ENCODE results near the gene TMEM270.

DNA sequence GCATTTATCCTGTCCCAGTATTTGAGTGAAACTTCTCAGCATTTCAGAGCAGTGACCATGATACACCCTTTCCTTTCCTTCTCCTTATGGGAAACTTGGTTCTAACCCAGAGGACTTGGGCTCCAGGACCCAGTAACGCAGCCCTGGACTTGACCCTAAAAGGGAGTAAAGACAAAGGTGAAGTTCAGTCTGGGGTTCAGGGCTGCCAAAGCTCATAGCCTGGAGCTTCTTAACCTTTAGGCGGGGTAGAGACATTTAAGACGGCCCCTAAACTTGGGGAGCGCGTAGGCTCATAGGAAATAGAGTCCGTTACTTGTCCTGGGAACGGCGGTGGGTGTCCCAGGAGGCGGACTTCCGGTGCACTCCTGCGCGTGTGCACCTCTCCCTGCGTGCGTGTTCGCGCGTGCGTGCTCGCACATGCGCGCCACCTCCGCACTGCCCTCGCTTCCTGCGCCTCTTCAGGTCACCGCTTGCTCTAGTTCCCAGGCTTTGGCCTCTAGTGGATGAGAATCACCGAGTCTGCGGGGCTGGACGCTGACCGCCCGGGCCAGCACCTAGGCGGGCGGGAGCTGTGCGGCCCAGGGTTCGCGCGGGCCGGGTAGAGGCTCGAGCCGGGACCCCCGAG lies 45.9 kb upstream of the POM121 start:
- PRO-cap, 3 experiments, result peak in 3 of 3 experiments; most common plus-strand start position 435 of the sequence (in 3); most common minus-strand start position 336 of the sequence (in 3)
- RAMPAGE, long total RNA, result no peak

- PRO-cap, 3 experiments, result peak in 1 of 3 experiments; most common minus-strand start chr7:73156695 (in 1)
- RAMPAGE, long total RNA, result no peak
Measured at GRCh38 chr7:73156628-73157045, 1.4 kb upstream of the SPDYE10 start.

- PRO-cap, 3 experiments, result no peak in any of the 3 experiments
- RAMPAGE, long total RNA, result no peak
Measured at GRCh38 chr7:73235949-73236306, 72.7 kb downstream of the NSUN5 start.

- PRO-cap, 3 experiments, result no peak in any of the 3 experiments
- RAMPAGE, long total RNA, result no peak
Measured at GRCh38 chr7:73525481-73526015, 3.5 kb upstream of the BAZ1B start.

GRCh38 chr7:73556899-73557289 lies 596 bp downstream of the BCL7B start:
- PRO-cap, 3 experiments, result peak in 3 of 3 experiments; most common minus-strand start chr7:73557236 (in 3)
- RAMPAGE, long total RNA, result no peak

DNA sequence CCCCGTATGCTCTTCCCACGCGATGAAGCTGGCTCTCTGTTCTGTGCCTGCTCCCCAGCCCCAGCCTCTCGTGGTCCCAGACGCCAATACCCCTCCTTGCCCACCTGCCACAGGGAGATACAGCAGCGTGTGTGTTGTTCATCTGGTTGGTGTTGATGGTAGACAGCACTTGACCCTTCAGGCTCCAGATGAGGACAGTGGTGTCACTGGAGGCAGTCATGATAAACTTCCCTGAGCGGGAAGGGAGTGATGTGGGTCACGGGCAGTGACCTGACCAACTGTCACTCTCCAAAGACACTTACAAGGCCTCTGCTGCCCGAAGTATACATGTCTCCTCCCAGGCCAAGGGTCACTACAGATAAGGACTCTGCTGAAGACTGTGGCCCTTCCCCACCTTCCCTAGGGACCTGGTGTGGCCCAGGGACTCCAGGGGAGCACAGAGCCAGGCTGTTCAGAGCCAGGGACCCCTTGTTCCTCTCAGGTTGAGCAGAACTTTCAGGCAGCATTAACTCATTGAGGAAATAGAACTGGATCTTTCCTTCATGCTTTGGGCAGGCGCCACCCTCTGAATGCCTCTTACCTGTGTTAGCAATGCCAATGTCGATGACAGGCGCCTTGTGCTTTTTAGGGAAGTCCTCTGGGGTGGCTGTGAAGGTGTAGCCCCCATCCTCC lies 5.5 kb downstream of the TBL2 start:
- PRO-cap, 3 experiments, result no peak in any of the 3 experiments
- RAMPAGE, long total RNA, result no peak

- PRO-cap, 3 experiments, result no peak in any of the 3 experiments
- RAMPAGE, long total RNA, result no peak
Measured at GRCh38 chr7:73577544-73577989, 812 bp downstream of the TBL2 start.

- PRO-cap, 3 experiments, result no peak in any of the 3 experiments
- RAMPAGE, long total RNA, result no peak
Measured at GRCh38 chr7:73581800-73582418, 3.5 kb upstream of the TBL2 start.

DNA sequence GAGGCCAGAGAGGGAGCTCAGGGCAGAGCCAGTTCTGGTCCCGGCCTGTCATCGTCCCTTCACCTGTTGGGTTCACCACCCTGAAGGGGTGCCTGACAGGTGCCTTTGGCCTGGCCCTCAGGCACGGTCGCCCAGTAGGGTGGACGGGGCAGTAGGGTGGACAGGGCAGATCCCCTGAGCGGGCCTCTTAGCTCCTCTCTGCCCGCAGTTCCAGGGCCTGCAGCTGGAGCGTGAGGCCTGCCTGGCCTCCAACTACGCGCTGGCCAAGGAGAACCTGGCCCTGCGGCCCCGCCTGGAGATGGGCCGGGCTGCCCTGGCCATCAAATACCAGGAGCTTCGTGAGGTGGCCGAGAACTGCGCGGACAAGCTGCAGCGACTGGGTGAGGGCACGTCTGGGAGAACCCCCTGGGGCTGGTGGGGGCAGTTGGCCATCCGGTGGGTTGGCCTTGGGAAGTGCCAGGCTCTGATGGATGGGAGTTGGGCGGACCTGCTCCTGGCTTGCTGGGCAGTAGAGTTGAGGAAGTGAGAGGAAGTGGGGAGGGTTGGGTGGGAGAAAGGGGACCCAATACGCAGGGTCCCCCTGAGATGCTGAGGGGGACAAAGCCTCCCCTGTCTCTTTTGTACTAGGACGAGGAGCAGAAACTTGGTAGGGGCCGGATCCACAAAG lies 1.7 kb downstream of the VPS37D start:
- PRO-cap, 3 experiments, result no peak in any of the 3 experiments
- RAMPAGE, long total RNA, result no peak

GRCh38 chr7:73716745-73717786 lies 2.4 kb downstream of the STX1A start:
- PRO-cap, 3 experiments, result no peak in any of the 3 experiments
- RAMPAGE, long total RNA, result no peak

DNA sequence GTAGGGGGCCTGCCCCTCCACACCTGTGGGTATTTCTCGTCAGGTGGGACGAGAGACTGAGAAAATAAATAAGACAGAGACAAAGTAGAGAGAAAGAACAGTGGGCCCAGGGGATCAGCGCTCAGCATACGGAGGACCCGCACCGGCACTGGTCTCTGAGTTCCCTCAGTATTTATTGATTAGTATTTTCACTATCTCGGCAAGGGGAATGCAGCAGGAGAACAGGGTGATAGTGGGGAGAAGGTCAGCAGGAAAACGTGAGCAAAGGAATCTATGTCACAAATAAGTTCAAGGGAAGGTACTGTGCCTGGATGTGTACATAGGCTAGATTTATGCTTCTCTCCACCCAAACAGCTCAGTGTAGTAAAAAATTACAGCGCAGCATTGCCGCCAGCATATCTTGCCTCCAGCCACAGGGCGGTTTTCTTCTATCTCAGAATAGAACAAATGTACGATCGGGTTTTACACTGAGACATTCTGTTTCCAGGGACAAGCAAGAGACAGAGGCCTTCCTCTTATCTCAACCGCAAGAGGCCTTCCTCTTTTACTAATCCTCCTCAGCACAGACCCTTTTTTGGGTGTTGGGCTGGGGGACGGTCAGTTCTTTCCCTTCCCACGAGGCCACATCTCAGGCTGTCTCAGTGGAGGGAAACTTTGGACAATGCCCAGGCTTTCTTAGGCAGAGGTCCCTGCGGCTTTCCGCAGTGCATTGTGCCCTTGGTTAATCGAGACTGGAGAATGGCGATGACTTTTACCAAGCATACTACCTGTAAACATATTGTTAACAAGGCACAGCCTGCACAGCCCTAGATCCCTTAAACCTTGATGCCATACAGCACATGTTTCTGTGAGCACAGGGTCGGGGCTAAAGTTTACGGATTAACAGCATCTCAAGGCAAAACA lies 11.3 kb upstream of the ABHD11 start:
- PRO-cap, 3 experiments, result no peak in any of the 3 experiments
- RAMPAGE, long total RNA, result no peak

GRCh38 chr7:73769494-73770074 lies 486 bp downstream of the CLDN3 start:
- PRO-cap, 3 experiments, result peak in 1 of 3 experiments; most common plus-strand start chr7:73769763 (in 1); most common minus-strand start chr7:73769727 (in 1)
- RAMPAGE, long total RNA, result no peak

GRCh38 chr7:73799249-73799986 lies 29.3 kb upstream of the CLDN3 start:
- PRO-cap, 3 experiments, result no peak in any of the 3 experiments
- RAMPAGE, long total RNA, result no peak

GRCh38 chr7:73831181-73831719 lies 454 bp downstream of the CLDN4 start:
- PRO-cap, 3 experiments, result no peak in any of the 3 experiments
- RAMPAGE, long total RNA, result no peak

- PRO-cap, 3 experiments, result no peak in any of the 3 experiments
- RAMPAGE, long total RNA, result no peak
Measured at GRCh38 chr7:73855478-73856291, 5.3 kb upstream of the TMEM270 start.

DNA sequence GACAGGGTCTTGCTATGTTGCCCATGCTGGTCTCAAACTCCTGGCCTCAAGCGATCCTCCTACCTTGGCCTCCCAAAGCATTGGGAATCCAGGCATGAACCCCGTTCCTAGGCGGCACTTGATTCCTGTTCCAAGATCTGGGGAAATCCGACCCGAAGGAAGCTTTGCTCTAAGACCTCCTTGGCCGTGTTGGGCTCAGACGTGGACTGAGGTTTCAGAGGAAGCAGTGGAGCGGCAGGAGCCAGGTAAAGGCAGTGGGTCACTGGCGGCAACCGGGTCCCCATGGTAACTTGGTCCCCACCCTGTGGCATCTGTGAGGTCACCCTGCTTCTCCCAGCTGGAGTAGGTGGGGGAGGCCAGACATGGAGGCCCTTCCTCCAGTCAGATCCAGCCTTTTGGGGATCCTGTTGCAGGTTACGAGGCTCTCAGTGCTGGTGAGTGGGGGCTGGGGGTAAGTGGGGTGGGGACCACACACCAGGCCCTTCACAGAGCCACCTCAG lies at the start of gene TMEM270:
Gene TMEM270 (plus strand): TSS at position 327 of the 500 bp plus-strand sequence.
- PRO-cap, 3 experiments, result no peak in any of the 3 experiments
- RAMPAGE, long total RNA, result no peak

- PRO-cap, 3 experiments, result no peak in any of the 3 experiments
- RAMPAGE, long total RNA, result no peak
Measured at GRCh38 chr7:73919192-73919824, 58.3 kb downstream of the TMEM270 start.

DNA sequence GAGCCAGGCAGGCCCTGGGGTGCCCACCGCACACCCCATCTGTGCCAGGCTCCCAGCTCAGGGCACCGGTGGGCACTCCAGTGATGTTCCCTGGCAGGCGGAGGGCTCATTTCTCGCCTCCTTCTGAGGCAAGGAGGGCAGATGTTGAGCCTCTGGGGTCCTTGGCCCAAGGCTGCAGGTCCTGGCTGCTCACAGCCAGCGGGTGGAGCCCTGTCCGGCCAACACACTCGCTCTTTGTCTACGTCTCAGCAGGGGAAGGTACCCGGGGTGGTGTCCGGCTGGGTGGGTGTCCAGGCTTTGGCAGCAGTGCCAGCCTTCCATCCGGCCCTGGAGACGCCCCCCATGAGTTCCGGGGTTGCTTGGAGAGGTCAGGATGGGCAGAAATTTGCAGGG lies 42.4 kb upstream of the ELN start:
- PRO-cap, 3 experiments, result no peak in any of the 3 experiments
- RAMPAGE, long total RNA, result no peak

- PRO-cap, 3 experiments, result no peak in any of the 3 experiments
- RAMPAGE, long total RNA, result no peak
Measured at GRCh38 chr7:73986100-73986878, 41.7 kb upstream of the ELN start.

DNA sequence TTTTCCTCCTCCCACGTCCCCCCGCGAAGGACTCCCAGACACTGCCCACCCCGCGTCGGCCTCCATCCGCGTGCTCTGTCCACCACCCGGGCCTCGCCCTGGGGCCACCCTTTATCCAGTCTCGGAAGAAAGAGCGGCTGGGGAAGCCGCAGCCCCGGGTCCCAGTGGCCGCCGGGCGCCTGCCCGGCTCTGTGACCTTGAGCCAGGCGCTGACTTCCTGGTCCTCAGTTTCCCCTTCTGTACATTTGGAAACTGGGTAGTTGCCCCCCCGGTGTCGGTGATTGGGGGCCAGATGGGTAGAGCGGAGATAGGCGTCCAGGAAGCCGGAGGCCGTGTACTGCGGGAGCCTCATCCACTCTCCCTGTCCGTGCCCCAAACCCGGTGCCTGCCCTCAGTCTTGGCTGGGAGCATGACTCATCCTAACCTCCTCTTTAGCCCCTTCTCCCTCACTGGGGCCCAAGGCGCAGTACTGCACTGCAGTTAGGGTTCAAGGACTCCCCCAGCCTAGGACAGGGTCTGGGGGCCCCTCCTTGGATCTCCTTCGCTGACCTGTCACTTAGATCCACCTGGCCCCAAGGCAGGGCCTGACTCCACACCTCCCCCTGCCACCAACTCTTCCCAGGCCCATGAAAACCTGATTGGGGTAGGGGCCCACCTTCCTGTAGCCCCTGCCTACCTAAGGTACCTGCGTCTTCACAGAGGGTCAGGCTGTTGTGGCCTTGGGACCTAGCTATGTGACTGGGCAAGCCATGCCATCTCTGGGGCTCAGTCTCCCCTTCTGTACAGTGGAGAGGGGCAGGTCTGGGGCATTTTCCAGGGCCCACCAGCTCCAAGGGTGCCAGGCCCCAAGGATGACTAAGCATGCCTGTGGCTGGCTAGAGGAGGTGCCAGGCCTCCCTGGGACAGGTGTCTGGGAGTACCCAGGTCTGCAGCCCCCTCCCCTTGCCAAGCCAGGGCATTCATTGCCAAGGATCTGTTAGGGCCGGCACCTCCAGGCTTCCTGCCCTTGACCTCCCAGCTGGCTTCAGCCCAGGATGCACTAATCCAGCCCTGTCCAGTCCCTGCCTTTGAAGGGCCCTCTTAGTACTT lies 1.0 kb downstream of the LIMK1 start:
- PRO-cap, 3 experiments, result no peak in any of the 3 experiments
- RAMPAGE, long total RNA, result no peak